ENCODE results near the genes ADAD2 and CIBAR2.

DNA sequence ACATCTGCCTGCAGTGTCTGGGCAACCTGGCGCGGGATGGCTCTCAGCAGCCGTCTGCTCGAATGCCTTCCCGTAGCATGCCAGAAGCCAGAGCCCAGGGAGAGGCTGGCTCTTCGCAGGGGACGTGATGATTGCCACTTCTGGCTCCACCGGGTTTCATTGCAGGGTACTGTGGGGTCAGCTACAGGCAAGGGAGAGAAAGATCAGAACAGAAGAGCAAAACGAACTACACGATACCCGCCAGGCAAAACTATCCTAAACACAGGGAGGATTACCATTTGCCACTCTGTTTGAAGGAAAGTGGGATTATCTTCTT lies 21.2 kb downstream of the MBTPS1 start:
- PRO-cap: no peak

GRCh38 chr16:84190721-84191693 lies at the start of gene ADAD2:
Gene ADAD2 (plus strand): TSS chr16:84191157.
- PRO-cap: no peak

- PRO-cap: no peak
These were observed 8.9 kb downstream of the ADAD2 start for GRCh38 chr16:84199730-84200463.

DNA sequence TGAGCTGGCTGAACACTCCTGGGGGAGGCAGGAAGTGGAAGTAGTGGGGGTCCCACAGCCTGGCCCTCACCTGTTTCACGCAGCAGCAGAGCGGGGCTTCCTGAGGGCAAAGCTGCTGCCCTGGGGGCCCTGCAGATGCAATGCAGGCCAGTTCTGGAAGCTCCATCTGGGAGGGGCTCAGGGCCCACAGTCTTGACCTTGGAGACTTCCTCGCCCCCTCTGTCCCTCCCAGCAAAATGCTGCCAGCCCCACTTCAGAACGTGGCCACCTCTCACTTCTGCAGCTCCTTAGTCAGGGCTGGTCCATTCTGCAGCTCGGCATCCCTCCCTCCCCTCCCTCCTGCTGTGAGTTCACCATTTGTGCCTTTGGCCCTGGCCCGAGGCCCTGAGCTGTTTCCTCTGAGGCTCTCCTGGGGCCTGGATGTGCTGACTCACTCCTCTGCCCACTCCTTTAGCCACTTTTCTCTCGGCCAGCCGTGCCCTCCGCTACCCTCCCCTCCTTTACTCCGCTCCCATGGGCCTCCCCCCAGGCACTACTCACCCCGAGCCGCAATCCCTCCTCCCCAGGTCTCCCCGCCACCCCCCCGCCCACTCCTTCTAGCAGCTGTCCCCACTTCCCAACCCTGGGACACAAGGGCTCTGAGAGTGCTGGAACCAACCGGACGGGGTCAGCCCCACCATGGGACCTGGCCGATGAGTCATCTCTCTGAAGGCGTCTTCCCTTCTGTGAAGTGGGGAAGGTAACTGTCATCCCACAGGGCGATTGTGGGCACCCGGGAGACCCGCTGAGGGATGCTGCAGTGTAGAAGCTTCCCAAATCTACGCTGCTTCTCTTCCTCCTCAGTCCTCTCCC lies 11.6 kb downstream of the KCNG4 start:
- PRO-cap: no peak

DNA sequence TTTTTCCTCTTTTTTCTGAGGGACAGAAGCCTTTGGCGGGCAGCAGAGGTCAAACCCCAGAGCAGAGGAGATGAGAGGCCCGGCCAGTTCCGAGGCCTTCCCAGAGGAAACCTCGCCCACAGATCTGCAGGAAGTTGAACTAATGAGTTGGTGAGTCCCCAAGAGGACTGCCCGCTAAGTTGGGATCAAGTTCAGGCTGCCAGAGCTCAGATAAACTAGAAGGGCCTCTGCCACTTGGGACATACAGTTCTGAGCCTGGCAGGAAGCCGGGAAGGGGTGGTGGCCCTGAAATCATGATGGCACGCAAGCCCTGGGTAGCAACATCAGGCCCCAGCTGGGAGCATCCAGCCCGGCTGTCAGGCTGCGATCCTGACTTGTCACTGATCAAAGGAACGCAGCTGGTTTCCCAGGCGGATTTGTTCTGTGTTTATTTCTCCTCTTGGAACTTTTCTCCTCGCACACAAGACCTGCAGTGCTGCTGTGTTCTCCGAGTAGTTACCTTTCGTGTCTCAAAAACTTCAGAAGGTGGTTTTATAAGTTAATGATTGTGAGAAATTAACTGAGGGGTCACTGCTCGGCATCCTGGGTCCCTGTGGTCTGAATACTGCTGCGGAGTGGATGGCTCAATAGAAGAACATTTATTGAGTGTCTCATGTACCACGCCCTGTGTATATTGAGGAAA lies 8.0 kb upstream of the WFDC1 start:
- PRO-cap: no peak

- PRO-cap: no peak
These were observed 61.0 kb downstream of the MEAK7 start for GRCh38 chr16:84443450-84443873.

GRCh38 chr16:84532077-84532736 lies 27.7 kb upstream of the MEAK7 start:
- PRO-cap: no peak

- PRO-cap: no peak
These were observed 32.7 kb upstream of the MEAK7 start for GRCh38 chr16:84537045-84537613.

DNA sequence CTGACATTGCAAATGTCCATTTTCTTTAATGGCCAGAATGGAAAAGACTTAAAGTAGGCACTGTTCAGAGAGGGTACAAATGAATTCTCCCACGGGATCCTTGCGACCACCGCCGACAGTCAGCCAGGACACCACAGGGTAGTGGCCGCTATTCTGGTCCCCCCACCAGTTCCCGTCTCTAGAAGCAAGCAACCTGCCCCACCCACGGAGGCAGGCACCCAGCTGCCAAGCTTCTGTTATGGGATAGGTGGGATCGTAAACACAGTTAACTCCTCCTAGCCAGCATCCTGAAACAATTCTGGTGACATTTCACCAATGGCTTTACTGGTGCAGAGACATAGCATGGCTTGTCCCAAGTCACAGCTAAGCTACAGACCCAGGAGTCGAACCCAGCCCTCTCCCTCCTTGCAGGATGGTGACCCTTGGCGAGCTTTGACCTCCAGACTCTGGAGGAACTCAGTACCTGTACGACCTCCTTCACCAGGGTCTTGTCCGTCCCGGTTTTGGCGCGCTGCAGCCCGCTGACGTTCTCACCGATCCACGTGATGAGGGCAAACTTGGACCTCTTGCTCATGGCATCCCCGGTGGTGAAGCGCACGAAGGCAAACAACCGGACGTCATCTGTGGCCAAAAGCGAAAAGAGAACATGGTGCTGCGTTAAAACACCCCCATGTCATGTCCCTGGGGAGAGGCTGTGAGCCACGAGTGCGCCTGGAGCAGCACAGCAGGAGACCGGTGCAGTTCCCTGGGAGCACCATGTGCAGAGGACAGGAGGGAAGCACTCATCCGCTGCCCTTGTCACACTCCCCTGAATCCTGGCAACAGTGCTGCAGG lies 28.0 kb downstream of the COTL1 start:
- PRO-cap: bidirectional peak, plus-strand start at position 757 of the sequence, minus-strand start at position 540 of the sequence

GRCh38 chr16:84742433-84743179 lies 42.8 kb downstream of the USP10 start:
- PRO-cap: no peak

DNA sequence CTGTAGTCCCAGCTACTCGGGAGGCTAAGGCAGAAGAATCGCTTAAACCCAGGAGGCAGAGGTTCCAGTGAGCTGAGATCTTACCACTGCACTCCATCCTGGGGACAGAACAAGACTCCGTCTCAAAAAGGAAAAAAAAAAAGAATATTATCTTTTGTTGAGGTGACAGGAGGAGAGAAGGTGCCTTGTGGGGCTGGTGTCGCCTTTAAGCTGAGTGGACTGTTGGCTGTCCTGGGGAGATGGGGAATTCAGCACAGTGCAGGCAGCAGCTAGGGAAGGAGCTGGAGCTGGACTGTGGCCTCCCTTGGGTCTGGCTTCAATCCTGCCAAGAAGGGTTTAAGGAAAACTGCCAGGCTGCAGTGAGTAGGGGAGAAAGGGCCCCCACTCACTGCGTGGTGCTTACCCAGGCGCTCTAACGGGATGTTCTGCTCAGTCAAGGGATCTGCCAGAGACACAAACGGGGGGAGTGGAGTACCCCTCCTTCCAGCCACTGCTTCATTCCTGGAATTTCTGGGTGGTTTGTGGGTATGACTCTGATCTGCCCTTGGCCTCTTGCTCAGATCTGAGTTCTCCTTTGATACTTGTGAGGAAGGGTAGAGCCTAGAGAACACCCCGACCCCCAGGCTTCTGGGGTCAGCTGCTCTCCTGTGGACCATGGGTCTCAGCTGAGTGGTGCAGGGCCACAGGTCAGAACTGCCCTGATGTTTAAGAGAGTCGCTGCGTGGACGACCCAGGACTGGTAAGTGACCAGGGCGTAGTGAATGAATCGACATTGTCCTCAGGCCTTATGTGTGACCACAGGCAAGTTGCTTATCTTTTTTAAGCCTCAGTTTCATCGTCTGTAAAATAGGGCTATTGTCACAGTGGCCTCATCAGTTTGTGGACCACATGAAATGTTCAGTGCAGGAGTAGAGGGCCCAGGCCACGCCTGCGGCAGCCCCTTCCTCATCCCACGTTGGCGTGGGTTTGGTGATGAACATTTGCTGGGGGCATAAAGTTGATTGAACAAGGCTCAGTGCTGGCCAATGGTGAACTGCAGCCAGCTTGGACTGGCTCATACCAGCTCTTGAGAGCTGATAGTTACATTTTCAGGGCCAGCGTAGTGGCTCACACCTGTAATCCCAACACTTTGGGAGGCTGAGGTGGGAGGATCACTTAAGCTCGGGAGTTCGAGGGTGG lies 9.6 kb downstream of the CRISPLD2 start:
- PRO-cap: unidirectional peak, minus-strand start at position 221 of the sequence

GRCh38 chr16:84873730-84874302 lies 54.0 kb downstream of the CRISPLD2 start:
- PRO-cap: no peak

GRCh38 chr16:84882922-84883946 lies 63.4 kb downstream of the CRISPLD2 start:
- PRO-cap: no peak

DNA sequence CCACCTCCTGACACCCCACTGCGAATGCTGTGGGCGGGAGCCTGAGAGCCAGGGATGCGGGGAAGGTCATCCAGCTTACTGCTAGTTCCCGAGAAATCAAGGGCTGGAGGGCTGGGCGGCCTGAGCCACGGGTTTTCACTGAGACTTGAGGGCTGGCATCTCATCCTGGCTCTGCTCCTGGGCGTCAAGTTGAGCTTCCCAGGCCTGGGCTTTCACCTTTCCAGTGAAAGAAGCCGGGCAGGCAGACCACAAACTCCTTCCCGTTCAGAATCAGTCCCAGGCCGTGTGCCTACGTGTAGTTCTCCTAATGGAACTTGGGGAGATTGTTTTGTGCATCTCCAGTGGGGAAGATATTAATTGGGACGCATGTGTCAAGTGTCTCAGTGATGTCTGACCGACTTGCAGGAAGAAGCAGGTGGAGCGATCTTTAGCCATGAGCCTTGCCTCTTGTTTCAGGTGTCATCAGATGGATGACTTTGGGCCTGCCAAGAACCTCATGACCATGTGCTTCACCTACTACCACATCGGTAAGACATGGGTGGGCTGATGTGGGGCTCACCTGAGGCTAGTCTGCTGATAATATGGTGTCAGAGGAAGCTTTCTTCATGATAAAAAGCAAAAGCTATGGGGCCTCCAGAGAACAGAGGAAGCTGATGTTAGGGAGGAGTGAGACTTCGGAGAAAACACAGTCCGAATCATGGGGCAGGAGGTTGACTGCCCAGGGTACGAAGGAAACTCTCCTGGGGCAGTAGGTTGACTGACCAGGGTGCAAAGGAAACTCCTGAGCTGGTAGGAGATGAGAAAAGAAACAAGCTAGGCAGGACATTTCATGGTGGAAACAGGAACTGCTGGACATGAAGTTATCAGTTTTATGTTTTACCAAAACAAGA lies 36.6 kb downstream of the CIBAR2 start:
- PRO-cap: no peak

DNA sequence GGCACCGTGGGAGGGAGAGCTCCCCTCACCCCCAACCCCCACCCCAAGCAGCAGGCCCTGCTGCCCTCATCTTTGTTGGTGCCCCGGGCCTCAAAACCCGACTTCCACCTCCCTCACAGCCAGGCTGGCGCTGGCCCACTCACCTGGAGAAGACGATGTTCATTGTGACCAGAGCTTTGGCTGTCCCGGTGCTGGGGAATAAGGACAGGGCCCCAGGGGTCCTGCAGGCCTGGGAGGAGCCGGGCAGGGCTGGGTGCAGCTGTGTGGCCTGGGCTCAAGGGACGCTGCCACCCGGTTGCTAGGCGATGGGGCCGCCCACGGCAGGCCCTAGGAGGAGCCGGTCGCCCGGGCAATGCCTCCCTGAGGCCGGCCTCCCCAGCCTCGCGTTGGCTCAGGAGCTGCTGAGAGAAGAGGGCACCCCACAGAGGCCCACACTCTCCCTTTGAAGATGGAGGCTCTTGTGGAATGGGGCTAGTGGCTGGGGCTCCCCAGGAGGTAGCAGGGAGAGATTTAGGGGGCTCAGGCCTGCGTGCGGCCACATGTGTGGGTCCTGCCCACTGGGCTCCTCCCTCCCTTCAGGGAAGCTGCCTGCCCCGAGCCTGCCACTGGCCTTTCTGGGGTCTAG lies at the start of gene CIBAR2:
Gene CIBAR2 (minus strand): TSS at position 283 of the 625 bp plus-strand sequence.
- PRO-cap: no peak

DNA sequence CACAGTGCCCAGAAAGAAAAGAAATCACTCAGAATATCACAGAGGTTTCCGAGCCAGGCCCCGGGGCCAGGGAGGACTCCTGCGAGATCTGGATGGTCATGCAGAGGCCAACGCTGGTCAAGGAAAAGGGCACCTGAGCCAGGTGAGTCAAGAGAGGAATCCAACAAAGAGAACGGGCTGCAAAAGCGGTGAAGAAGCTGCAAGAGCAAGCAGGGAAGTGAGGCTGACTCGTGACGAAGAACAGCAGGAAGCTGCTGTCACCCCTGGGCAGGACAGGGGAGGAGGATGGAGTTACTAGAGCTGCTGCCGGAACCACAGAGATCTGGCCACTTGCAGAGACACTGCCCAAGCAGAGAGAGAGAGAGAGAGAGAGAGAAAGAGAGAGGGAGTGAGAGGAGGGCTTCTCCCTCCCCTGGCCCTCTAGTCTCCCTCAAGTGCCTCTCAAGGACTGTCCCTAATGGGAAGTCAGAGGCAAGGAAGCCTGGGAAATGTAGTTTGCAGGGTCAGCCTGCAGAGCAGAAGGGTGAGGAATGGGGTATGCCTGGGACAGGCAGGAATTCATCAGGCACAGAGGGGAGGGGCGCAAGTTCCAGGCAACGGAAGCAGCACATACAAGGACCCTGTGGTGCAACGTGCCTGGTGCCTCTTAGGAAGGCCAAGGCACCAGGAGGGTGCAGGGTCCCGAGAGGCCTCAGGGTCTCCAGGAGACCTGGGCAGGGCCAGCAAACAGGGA lies 45.6 kb upstream of the CIBAR2 start:
- PRO-cap: no peak

DNA sequence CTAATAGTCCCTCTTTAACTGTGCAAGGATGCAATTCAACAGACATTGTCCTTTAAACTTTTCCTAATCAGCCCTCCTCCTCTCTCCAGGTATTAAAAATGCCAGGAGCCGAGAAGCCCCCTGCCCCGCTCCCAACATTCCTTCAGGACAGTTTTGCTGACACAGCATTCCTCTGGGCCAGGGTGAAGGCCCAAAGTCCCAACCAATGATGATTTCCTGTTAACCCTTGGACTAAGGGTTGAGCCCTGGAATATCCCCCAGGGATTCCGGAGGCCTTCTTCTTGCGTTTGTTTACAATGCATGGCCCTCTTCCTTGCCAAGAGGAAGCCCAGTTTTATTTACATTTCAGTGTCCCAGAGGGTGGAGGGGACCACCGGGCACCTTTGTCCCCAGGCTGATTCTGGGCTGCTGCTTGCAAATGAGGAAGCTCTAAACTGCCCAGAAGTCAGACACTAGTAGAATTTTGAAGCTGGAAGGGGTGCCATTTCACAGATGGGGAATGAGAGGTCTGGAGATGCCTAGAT lies 55.3 kb upstream of the CIBAR2 start:
- PRO-cap: no peak

DNA sequence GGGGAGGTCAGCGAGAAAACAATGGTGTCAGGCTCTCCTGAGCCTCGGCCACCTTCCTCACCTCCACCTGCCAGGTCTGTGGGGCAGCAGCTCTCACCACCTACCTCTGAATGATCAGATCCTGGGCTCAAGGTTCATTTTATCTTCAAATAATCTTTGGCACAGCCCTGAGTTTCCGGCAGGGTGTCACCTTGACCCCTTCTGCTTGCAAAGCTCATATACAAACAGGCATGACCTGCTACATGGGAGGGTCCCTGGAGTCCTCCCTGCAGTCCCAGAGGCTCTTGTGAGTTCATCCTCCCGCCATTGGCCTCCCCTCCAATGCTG lies 176.6 kb upstream of the CIBAR2 start:
- PRO-cap: no peak

GRCh38 chr16:85396591-85396928 lies 216.6 kb upstream of the GSE1 start:
- PRO-cap: no peak

DNA sequence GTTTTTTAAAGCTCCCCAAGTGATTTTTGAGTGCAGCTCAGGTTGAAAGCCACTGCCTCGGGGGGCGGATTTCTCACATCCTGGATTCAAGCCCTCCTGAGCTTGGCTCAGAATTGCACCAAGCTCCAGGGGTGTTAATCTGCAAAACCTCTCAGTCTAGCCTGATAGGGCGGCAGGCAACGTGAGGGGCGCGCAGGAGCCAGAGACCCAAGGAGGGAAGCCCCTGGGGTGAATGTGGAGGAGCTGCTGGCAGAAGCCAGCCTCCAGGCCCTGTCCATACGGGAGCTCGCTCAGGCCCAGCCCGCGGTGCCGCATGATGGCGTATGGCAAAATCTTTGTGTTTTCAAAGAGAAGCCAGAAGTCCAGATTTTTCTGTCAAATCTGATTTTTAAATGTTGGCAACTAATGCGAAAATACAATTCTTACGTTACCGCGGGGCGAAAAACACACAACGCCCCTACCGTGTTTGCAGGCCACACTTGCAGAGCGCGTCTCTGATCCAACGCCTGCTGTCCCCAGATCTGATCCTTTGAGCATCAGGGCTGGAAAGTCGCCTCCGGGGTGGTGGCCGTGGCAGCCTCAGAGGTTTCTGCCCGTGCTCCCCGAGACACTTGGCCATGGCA lies 182.0 kb upstream of the GSE1 start:
- PRO-cap: no peak